Peyer's patch (tissue), 4 donors: Measurements from ENCODE around the gene RHOBTB3.

- PRO-cap, result no peak
- RAMPAGE, long total RNA, 4 experiments, result no peak in any of the 4 experiments
Observed at GRCh38 chr5:93607778-93608253, 24.8 kb downstream of the NR2F1 start.

DNA sequence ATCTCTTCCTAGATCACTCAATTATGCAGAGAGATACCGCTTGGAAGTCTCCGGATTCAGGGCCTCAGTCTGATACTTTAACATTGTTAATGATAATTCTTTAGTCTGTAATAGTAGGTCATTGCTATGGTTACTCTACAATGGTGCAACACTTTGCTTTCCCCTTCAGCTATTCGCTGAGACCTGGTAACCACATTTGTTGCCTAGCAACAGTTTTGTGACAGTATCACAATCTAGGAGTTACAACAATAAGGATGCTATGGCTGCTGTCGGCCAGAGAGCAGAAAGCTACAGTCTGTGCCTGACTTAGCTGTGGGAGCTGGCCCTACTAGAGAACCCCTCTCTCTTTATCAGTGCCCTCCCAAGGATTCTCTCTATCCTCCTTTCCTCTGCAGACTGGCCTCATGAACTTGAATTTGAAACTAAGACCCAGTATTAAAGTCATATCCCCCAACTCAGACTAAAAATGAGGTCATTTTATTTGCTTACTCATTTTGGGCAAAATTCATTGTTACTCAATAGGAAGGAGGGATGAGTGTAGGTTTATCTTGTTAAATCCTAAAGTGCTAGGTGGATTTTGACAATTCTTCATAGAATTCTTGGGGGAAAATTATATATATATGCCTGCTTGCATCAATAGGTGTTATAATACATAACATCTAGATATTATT lies 39.4 kb downstream of the NR2F1 start:
- PRO-cap, result no peak
- RAMPAGE, long total RNA, 4 experiments, result no peak in any of the 4 experiments

- PRO-cap, result no peak
- RAMPAGE, long total RNA, 4 experiments, result no peak in any of the 4 experiments
Observed at GRCh38 chr5:94909154-94909616, 290.7 kb downstream of the SLF1 start.

- PRO-cap, result no peak
- RAMPAGE, long total RNA, 4 experiments, result no peak in any of the 4 experiments
Observed at GRCh38 chr5:95076442-95076744, 208.5 kb downstream of the MCTP1 start.

DNA sequence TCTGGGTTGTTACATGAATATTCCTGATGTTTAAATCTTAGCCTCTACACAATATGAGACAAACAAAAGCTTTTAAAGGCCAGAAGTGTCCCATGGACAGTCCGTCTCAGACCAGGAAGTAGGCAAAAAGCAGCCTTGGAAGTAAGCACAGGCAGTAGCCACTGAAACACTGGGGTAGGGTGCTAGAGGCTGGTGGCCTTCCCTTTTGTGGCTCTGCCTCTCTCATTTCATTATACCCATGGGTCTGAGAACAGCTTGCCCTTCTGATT lies 197.4 kb downstream of the MCTP1 start:
- PRO-cap, result no peak
- RAMPAGE, long total RNA, 4 experiments, result no peak in any of the 4 experiments

- PRO-cap, result unidirectional peak, plus-strand start at chr5:95138574
- RAMPAGE, long total RNA, 4 experiments, result no peak in any of the 4 experiments
Observed at GRCh38 chr5:95138344-95138868, 146.5 kb downstream of the MCTP1 start.

DNA sequence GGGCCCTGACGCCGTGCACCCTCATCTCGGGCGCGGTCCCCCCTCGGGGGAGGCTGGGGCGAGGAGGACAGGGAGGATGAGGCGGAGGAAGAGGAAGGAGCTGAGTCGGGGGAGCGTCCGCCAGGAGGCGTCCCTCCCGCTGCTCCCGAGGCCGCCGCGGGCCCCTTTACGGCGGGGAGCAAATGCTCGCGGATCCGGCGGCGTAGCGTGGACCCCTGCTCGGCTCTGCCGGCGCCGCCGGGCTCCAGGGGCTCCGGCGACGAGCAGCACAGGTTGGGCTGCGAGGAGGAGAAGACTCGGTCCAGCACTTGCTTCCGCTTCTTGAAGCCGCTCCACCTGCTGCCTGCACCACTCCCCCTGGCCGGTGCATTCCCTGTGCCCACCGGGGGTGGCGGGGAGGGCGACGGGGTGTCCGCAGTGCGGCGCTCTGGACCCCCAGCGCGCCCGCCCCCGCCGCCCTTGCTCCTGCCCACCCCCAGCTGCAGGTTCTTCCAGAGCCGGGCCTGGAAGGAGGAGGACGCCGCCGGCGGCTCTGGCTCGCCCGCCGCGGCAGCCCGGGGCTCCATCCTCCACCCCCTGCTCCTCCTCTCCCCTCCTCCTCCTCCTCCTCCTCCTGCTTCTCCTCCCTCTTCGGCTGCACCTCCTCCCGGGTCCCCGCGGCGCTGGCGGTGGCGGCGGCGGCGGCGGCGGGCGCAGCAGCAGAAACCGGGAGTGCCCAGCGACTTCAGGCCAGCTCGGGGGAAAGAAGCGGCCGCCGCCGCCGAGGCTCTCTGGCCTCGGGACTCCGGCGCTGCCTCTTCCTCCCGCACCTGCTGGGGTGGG lies 673 bp downstream of the MCTP1 start:
- PRO-cap, result no peak
- RAMPAGE, long total RNA, 4 experiments, result no peak in any of the 4 experiments

- PRO-cap, result unidirectional peak, minus-strand start at chr5:95621329
- RAMPAGE, long total RNA, 4 experiments, result no peak in any of the 4 experiments
Observed at GRCh38 chr5:95621256-95622017, 1.6 kb downstream of the GPR150 start.

DNA sequence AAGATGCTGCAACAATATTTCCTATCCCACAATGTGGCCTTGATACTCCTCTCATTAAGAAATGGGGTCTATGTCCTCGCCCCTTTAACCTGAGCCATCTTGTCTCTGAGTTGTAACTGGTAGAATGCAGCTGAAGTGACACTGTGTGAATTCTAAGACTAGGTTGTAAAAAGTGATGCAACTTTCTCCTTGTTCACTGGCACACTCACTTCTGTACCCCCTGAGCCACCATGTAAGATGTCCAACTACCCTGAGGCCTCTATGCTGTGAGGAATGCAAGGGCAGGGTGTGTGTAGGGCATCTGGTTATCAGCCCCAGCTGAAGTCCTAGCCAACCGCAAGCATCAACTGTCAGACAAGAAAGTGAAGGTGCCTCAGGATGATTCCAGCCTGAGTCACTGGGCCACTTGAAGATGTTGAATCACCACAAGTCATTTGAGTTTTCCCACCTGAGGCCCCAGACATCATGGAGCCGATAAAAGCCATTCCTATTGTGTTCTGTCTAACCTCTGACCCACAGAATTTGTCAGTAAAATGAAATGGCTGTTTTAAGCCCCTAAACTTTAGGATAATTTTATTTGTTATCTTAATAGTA lies 18.8 kb upstream of the RHOBTB3 start:
- PRO-cap, result no peak
- RAMPAGE, long total RNA, 4 experiments, result no peak in any of the 4 experiments

GRCh38 chr5:95730602-95731402 lies at the start of gene RHOBTB3:
Gene RHOBTB3, plus strand, starts transcription at chr5:95731336.
- PRO-cap, result bidirectional peak, plus-strand start at chr5:95730993, minus-strand start at chr5:95730966; bidirectional peak, plus-strand start at chr5:95731066, minus-strand start at chr5:95731036; bidirectional peak, plus-strand start at chr5:95731130, minus-strand start at chr5:95731200; bidirectional peak, plus-strand start at chr5:95731363, minus-strand start at chr5:95731305
- RAMPAGE, long total RNA, 4 experiments, result no peak in any of the 4 experiments

DNA sequence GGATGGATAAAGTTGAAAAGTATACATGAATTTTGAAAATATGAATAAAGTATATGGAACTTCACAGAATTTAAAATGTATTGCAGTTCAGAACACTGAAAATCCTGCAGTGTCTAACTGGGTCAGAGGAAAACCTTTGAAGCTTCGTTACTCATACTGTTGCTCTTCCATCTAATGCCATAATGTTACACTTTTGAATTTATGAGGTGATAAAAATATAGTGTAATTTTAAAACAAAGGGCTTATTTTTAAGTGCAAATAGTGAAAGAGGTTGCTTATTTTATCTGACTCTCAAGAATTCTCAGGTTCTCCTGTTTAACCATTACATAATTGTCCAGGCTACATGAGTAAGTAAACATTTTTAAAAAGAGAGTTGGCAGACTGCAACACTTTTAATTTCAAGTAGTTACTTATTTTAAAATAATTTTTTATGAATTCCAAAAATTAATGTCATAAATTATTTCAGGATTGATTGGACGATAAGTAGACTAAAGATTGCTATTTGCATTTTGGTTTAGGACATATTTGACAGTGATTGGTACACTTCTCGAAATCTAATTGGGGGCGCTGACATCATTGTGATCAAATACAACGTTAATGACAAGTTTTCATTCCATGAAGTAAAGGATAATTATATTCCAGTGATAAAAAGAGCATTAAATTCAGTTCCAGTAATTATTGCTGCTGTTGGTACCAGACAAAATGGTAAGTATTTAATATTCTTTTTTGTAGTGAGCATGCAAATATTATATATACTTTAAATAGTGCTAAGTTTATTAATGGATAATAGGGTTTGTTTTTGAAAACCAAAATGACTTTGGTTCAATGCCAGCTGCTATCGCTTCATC lies 5.5 kb downstream of the RHOBTB3 start:
- PRO-cap, result no peak
- RAMPAGE, long total RNA, 4 experiments, result no peak in any of the 4 experiments

DNA sequence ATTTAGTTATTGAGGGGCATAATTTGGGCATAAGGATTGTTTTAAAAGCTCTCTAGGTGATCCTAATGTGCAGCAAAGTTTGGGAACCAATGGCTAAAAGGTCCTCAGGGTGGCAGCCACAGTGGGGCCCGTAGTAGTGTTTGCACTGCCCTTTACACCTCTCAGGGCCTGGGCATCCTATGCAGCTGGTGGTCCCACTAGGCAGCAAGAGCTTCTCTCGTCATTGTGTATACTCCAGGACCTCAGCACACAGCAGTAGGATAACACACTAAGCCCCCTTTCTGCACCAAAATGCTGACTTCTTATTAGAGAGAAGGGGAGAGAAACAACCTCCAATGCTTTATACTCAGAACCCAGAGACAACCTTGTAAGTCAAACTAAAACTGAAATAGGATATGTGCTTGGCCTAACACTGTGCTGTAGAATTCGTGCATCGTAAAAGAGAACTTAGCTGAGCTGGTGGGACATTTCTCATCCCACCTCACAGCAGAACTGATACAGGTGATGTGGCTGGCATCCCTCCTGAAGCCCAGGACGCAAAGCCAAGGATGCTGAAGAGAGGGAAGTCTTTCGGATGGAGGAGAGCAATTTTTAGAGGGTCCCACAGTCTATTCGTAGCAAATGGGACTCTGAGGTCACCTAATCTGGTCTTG lies 1.2 kb downstream of the GLRX start:
- PRO-cap, result no peak
- RAMPAGE, long total RNA, 4 experiments, result no peak in any of the 4 experiments

DNA sequence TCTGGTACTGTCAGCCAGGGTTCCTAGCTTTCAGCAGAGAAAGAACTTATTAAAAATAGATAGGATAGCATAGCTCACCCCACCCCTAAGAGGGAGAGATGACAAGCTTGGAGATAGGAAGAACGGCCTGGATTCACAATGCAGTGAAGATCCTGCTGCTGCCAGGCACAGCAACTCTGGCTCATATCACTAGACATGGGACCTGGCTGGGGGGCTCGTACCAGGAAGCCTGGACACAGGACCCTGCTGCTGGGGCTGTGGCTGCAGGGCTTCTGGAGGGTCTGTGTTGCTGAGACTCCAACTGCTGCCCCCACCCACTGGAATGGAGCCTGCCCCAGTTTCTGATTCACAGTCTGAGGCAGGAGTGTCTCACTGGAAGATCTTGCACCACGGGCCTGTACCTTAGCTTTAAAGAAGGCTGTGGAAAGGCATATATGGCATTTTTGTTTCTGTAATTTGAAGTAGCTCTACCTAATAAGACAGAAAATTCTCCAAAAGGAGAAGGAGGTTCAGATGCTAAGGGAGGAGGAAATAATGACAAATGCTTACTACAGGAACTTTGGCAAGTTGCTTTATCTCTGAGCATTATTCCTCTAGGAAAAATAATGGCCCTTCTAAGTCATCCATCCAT lies 31.0 kb upstream of the GLRX start:
- PRO-cap, result no peak
- RAMPAGE, long total RNA, 4 experiments, result no peak in any of the 4 experiments

DNA sequence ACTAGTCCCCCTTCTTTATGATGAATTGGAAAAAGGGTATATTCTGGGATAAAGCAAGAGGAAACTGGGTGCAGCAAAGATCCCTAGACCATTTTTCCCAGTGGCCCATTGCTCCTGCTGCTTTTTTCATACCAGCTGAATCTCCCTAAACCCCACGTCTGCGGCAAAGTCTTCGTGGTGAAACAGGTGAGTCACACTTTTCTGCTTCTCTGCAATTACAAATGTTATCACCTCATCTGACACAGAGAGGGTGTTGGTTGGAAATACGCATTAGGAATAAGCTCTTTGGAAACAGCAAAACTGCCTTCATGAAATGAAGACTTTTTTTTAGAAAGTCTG lies 39.3 kb upstream of the GLRX start:
- PRO-cap, result no peak
- RAMPAGE, long total RNA, 4 experiments, result no peak in any of the 4 experiments

GRCh38 chr5:95944826-95945523 lies 16.7 kb downstream of the ELL2 start:
- PRO-cap, result no peak
- RAMPAGE, long total RNA, 4 experiments, result start-site peak on the minus strand in 1 of 4 experiments, at chr5:95945127-95945158 at its widest, 5 reads per replicate

DNA sequence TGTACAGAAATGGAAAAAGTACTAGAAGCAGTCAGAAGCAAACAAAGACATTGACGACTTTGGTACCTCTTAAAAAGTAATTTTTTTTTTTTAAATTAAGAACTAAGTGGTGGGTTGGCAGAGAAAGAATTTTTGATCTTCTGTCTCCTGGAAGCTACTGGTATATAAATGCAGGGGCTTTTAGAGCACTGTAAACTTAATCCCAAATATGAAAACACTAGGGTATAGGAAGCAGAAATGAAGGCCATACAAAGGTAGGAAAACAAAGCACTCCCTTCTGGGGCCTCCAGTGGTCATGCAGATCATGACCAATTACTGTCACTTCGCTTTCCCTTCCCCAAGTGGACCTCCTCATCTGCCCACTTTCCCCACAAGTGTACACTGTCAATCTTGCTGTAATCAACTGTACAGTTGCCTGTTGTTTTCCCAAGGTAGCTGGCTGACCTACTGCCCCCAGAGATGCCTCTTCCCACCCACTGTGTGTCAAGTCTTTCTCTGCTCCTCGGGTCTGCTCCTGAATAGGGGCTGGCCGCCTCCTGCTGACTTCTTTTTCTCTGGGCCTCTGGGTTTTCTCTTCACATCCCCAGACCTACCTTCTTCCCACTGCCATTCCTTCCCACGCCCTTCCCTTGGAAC lies 2.7 kb downstream of the ELL2 start:
- PRO-cap, result no peak
- RAMPAGE, long total RNA, 4 experiments, result start-site peak on the minus strand in 1 of 4 experiments, centred at position 535 of the sequence, 6 reads per replicate

- PRO-cap, result no peak
- RAMPAGE, long total RNA, 4 experiments, result no peak in any of the 4 experiments
Observed at GRCh38 chr5:95986819-95987751, 25.4 kb upstream of the ELL2 start.

- PRO-cap, result no peak
- RAMPAGE, long total RNA, 4 experiments, result no peak in any of the 4 experiments
Observed at GRCh38 chr5:96125205-96126097, 163.8 kb upstream of the ELL2 start.

DNA sequence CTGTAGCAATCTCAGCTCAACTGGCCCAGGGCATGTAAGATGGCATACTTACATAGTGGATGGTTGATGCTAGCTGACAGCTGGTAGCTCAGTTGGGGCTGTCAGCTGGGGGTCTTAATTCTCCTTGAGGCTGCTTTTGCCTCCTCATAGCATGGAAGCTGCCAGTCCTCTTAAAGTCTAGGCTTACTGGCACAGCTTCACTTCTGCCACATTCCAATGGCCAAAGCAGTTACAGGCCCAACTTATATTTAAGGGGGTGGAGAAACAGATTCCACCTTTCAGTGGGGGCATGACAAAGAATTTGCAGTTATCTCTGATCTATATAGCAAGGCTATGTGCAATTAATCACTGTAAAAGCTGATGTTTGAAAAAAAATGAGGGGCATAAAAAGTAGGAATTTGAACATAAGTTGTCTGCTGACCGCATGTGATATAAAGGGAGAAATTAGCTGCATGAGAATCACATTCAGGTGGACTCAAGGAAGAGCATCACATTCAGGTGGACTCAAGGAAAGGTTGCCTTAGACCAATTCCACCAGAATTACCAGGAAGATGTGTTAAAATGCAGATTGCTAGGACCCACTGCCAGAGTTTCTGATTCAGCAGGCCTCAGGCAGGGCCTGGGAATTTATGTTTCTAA lies 184.3 kb upstream of the ELL2 start:
- PRO-cap, result no peak
- RAMPAGE, long total RNA, 4 experiments, result no peak in any of the 4 experiments

DNA sequence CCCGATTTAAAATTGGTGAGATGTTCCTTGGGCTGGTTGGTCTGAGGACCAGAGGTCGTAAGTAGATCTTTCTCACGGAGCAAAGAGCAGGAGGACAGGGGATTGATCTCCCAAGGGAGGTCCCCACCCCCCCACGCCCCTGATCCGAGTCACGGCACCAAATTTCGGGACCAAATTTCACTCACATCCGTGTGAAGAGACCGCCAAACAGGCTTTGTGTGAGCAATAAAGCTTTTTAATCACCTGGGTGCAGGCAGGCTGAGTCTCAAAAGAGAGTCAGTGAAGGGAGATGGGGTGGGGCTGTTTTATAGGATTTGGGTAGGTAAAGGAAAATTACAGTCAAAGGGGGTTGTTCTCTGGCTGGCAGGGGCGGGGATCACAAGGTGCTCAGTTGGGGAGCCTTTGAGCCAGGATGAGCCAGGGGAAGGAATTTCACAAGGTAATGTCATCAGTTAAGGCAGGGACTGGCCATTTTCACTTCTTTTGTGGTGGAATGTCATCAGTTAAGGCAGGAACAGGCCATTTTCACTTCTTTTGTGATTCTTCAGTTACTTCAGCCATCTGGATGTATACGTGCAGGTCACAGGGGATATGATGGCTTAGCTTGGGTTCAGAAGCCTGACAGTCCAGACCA lies 210.3 kb upstream of the ELL2 start:
- PRO-cap, result no peak
- RAMPAGE, long total RNA, 4 experiments, result no peak in any of the 4 experiments